GM12891 (cell line): ENCODE results near the genes LASP1 and MED1.

- RRBS, result under 1% methylated on average over 19 of the region's 62 CpGs
Measured at GRCh38 chr17:38869740-38870292, at the start of gene LASP1. LASP1 (plus strand) TSS chr17:38870058.

DNA sequence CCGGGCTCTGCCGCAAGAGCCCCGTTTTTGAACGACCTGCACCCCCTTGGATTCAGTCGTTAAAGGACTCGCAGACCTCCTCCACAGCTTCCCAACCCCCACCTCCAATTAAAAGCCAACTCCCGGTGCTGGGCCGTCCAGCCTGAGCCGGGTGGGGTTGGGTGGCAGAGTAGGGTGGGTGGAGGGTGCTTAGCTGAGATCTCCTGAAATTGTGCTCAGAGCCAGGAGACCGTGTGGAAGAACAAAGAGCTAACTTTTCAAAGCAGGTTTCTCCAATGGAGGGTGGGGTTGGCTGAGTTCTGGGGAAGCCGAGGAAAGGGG lies 920 bp downstream of the LASP1 start:
- RRBS, result 25% methylated on average over 1 of the region's 11 CpGs

- RRBS, result no CpG with 5 or more reads among the region's 6 CpGs
Measured at GRCh38 chr17:38897729-38898077, 27.8 kb downstream of the LASP1 start.

GRCh38 chr17:38918508-38919465 lies 48.4 kb downstream of the FBXO47 start:
- RRBS, result no CpG with 5 or more reads among the region's 46 CpGs

DNA sequence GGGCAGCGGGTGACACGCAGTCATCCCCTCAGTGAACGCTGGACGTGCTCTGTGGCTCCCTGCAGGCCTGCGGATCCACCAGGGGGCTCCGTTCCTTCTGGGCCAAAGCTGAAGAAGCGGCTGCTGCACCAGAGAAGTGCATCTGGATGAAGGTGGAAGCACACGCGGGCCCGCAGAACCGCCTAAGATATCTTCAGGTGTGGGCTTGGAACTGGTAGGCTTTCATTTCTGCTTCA lies 78.7 kb upstream of the FBXO47 start:
- RRBS, result no CpG with 5 or more reads among the region's 11 CpGs

- RRBS, result no CpG with 5 or more reads among the region's 9 CpGs
Measured at GRCh38 chr17:39099521-39100285, 51.7 kb downstream of the PLXDC1 start.

- RRBS, result no CpG with 5 or more reads among the region's 5 CpGs
Measured at GRCh38 chr17:39132289-39132570, 19.2 kb downstream of the PLXDC1 start.

DNA sequence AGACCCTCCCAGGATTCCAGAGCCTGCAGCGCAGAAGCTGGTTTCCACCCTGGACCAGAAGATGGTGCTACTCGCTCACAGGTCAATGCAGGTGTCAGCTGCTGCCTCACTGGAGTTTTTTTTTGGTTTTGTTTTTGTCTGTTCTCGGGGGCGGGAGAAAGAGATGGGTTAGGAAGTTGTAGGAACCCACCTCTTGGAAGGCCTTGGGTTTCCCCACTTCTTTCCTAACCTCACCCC lies 6.9 kb downstream of the RPL19 start:
- RRBS, result no CpG with 5 or more reads among the region's 4 CpGs

GRCh38 chr17:39325803-39326514 lies 75.5 kb downstream of the FBXL20 start:
- RRBS, result no CpG with 5 or more reads among the region's 6 CpGs

DNA sequence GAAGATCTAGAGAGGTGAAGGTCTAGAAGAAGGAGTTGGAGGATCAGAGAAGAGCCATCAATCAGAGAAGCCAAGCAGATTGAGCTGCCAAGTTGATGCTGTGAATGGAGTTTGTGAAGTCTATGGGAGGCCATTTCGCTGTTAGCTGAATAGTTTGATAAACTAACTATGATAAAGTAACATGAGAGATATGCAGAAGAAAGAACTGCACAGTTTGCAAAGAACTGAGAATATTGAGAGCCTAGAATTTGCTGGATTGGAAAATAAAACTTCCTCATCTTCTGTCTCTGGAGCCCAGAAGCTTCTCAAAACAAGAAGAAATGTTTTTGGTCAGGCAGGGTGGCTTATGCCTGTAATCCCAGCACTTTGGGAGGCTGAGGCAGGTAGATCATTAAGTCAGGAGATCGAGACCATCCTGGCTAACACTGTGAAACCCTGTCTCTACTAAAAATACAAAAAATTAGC lies 40.2 kb downstream of the FBXL20 start:
- RRBS, result no CpG with 5 or more reads among the region's 2 CpGs

DNA sequence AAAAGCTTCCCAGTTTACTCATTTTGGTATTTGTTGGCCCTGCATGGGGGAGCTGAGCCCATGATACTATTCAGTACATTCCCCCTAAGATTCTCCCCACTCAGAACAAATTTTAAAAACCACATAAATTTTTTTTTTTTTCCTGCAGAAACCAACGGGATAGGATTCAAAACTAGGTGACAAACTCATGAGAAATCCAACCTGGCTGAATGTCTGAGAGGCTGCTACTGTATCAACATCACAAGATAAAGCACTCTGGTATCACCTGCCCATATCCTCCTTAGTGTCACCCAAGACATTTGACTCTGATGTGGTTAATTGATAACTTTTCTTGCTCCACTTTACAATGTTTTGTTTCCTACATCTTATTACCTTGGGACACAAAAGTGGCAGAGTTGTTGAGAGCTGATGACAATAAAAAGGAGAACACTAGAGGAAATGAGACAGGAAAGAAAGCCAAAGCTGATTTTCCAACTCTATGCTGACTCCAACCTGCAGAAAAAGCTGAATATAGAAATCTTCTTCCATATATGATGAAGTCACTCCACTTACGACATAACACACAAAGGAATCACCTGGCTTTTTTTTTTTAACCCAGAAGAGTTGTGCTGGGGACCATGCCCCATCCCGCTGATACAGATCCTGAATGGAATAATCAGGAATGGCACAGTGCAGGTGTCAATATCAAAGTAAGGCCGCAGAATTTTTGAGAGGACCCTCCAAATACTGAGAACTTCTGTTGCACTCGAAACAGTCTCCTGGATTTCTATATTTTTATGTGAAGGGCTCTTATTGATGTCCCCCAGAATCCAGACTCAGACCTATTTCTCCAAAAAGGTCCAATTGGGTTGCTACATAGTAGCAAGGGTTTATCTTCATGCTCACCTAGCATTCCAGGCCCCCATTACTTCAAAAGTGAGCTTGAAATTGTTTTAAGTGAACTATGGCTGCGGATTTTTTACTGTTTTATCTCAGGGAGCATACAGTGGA lies 4.2 kb upstream of the FBXL20 start:
- RRBS, result no CpG with 5 or more reads among the region's 6 CpGs

DNA sequence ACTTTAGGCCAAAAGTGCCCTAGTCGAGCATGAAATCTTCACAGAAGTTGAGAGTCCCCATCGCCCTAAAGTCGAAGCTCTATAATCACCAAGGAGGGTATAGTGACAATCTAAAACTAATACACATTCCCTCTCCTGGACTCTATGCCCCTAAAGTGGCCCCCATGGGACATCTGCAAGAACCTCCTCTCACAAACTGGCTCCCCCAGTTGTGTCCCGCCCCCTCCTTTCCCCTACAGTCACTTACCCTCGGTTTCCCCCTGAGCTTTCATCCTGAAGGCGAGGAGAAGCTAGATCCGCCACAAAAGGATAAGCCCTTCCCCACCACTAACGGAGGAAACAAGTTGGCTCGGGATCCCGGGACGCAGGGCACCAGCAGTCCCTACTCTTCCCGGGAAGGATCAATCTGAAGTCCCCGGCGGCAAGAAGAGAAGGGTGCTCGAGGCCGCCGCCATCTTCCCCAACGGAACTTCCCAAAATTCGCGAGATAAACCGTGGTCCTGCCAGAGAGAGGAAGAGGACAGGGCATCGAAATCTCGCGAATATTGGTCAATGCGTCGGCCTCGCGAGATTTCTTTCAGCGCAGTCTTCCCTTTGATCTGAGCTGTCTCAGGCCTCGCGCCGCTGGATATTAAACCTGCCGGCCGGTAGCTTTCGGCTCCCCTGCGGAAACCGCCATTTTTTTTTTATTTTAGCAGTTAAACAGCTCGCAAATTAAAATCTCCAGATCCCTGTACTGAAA lies at the start of gene MED1:
Gene MED1, minus strand, starts transcription at position 473 of the 742 bp plus-strand sequence.
- RRBS, result no CpG with 5 or more reads among the region's 38 CpGs

GRCh38 chr17:39525660-39526541 lies 64.6 kb downstream of the CDK12 start:
- RRBS, result no CpG with 5 or more reads among the region's 7 CpGs

GRCh38 chr17:39553392-39554085 lies 54.2 kb downstream of the NEUROD2 start:
- RRBS, result no CpG with 5 or more reads among the region's 3 CpGs

- RRBS, result no CpG with 5 or more reads among the region's 7 CpGs
Measured at GRCh38 chr17:39625023-39625822, 1.5 kb upstream of the PPP1R1B start.

DNA sequence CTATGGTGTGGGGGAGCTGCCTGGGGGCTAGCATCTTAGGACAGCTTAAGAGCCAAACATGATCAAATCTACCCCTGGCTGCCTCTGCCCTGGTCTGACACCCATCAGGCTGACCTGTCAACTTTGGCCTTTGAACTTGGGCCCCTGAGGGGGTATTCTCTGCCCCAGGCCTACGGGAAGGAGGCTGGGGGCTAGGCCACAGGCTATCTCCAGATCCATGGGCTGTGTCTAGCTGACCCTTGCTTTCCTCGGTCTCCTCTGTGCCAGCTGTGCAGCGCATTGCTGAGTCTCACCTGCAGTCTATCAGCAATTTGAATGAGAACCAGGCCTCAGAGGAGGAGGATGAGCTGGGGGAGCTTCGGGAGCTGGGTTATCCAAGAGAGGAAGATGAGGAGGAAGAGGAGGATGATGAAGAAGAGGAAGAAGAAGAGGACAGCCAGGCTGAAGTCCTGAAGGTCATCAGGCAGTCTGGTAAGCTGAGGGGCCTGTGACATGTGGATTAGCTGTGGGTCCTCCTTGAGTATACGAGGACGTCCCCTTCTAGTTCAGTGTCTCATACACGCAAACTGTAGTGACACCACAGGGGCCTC lies 3.2 kb upstream of the STARD3 start:
- RRBS, result no CpG with 5 or more reads among the region's 7 CpGs

DNA sequence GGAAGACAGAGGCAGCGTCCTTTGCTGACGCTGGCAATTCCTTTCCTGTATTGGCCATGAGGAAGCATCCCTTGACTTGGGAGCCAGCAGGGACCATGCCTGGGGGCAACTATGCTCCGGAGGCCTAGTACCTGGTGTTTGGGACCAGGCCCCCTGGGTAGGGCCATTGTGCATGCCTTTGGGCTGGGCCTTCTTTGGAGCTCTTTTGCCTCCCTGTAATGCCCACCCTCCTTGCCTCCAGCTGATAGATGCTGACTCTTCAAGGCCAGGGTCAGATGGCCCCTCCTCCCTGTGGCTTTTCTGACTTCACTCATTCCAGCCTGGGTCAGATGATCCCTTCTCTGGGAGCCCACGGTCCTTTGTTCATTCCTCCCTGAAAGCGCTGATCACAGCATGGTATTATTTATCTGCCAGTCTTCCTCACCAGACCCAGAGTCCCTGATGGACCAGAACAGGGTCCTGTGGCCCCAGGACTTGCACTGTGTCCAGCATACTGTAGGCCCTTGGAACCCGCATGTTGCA lies 2.7 kb downstream of the STARD3 start:
- RRBS, result no CpG with 5 or more reads among the region's 6 CpGs

GRCh38 chr17:39662419-39662948 lies 2.7 kb upstream of the TCAP start:
- RRBS, result 95% methylated on average over 7 of the region's 13 CpGs

- RRBS, result no CpG with 5 or more reads among the region's 24 CpGs
Measured at GRCh38 chr17:39669792-39670879, 1.9 kb downstream of the PNMT start.

DNA sequence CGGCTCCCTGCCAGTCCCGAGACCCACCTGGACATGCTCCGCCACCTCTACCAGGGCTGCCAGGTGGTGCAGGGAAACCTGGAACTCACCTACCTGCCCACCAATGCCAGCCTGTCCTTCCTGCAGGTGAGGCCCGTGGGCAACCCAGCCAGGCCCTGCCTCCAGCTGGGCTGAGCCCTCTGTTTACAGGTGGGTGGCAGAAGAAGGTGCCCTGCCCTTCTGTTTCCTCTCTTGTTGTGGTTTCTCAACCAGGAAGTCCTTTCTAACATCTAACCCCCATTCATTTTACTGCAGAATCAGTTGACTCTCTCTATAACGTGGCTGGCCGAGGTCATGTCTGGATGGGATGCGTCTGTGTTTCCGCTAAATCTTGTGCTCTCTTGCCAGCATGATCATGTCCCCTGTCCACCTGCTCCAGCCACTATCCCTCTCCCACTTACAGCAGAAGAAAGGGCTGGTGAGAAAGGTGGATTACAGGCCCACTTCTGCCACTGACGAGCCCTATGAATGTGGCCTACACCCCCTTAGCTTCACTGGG lies 7.2 kb downstream of the ERBB2 start:
- RRBS, result no CpG with 5 or more reads among the region's 9 CpGs